SK-N-MC (cell line): ENCODE results near the genes GPR4, MYPOP, IGFL4, HIF3A and CCDC8.

- RRBS: 87% methylated on average over 5 of the region's 48 CpGs
These were observed 10.4 kb downstream of the VASP start for GRCh38 chr19:45517379-45518318.

GRCh38 chr19:45587792-45588309 lies 3.2 kb upstream of the OPA3 start:
- RRBS: no CpG with 5 or more reads among the region's 5 CpGs

- RRBS: 2% methylated on average over 5 of the region's 21 CpGs
These were observed 2.5 kb downstream of the GPR4 start for GRCh38 chr19:45599300-45600125.

GRCh38 chr19:45601993-45602512 lies at the start of gene GPR4:
GPR4 (minus strand) TSS chr19:45602212.
- RRBS: 9% methylated on average over 20 of the region's 41 CpGs

GRCh38 chr19:45640883-45641911 lies 2.0 kb upstream of the EML2 start:
- RRBS: no CpG with 5 or more reads among the region's 45 CpGs

GRCh38 chr19:45643414-45644071 lies 4.3 kb upstream of the EML2 start:
- RRBS: no CpG with 5 or more reads among the region's 32 CpGs

DNA sequence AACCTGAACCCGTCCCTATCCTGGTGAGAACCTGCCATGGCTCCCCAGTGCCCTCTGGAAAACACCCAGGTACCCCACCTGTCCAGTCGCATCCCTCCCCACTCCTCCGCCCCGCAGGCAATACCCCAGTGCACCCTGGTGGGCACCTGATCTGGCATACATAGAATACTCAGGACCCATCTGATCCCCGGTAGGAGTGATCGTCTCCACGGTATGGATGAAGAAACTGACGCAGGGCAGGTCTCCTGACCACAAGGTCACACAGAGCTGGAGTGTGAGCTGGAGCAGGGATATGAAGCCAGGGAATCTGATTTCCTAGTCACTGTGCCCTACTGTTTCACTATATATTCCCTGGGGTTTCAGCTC lies 12.7 kb downstream of the FBXO46 start:
- RRBS: no CpG with 5 or more reads among the region's 8 CpGs

GRCh38 chr19:45780212-45780683 lies 2.0 kb downstream of the DMPK start:
- RRBS: 0% methylated on average over 1 of the region's 5 CpGs

GRCh38 chr19:45780684-45781443 lies 1.4 kb downstream of the DMPK start:
- RRBS: 23% methylated on average over 1 of the region's 14 CpGs

DNA sequence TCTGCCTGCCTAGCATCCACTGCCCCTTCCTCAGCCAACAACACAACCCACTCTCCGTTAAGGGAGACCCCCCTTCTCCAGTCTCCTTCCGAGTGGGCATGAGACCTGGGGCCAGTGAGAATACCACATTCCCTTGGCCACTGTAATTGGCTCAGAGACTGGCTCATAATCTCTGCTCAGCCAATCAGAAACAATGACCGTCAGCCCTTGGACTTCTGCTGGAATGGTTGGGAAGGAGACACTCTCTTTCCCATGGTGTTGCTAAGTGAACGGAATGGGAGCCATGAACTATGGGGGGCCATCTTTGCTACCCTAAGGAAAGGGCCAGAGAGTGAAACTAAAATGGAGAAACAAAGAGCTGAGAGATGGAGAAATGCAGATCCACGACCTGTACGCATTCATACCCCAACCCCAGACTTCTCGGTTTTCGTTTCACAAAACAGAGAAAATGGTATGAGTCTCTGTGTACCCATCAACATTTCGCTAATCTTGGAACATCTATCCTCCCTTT lies 20.0 kb downstream of the SYMPK start:
- RRBS: no CpG with 5 or more reads among the region's 9 CpGs

GRCh38 chr19:45848779-45849343 lies 14.1 kb downstream of the SYMPK start:
- RRBS: no CpG with 5 or more reads among the region's 8 CpGs

GRCh38 chr19:45902294-45903626 lies at the start of gene MYPOP:
MYPOP (minus strand) TSS chr19:45902613.
- RRBS: 3% methylated on average over 11 of the region's 96 CpGs

GRCh38 chr19:45960546-45961209 lies 13.0 kb downstream of the NOVA2 start:
- RRBS: 20% methylated on average over 1 of the region's 20 CpGs

DNA sequence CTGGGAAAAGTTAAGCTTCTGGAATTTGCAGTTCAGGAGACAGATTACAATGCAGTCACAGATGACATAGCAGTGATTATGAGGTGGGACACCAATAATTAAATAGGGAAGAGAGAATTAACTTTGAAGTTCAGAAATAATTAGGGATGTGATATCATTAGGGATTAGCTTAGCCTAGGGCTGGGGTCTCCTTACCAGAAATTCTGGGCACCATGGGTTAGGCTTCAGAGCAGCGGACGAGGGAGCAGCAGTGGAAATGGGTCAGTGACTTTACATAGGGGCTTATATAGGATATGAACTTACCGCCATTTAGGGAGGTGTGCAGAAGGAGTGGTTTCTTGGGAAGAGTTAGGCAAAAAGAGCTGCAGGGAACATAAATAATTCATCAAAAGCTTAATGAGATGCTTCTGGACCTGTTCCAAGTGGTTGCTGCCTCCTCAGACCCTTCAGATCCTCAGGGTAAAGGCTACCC lies at the start of gene IGFL4:
TSS of gene IGFL4 (minus strand) at position 254 of the 472 bp plus-strand sequence.
- RRBS: no CpG with 5 or more reads among the region's 3 CpGs

GRCh38 chr19:46209061-46209446 lies 20.5 kb upstream of the IGFL1 start:
- RRBS: no CpG with 5 or more reads among the region's 3 CpGs

- RRBS: no CpG with 5 or more reads among the region's 46 CpGs
These were observed at the start of gene HIF3A for GRCh38 chr19:46296502-46297622. HIF3A (plus strand) TSS chr19:46297042.

GRCh38 chr19:46407720-46408046 lies 5.7 kb downstream of the CCDC8 start:
- RRBS: no CpG with 5 or more reads among the region's 10 CpGs

DNA sequence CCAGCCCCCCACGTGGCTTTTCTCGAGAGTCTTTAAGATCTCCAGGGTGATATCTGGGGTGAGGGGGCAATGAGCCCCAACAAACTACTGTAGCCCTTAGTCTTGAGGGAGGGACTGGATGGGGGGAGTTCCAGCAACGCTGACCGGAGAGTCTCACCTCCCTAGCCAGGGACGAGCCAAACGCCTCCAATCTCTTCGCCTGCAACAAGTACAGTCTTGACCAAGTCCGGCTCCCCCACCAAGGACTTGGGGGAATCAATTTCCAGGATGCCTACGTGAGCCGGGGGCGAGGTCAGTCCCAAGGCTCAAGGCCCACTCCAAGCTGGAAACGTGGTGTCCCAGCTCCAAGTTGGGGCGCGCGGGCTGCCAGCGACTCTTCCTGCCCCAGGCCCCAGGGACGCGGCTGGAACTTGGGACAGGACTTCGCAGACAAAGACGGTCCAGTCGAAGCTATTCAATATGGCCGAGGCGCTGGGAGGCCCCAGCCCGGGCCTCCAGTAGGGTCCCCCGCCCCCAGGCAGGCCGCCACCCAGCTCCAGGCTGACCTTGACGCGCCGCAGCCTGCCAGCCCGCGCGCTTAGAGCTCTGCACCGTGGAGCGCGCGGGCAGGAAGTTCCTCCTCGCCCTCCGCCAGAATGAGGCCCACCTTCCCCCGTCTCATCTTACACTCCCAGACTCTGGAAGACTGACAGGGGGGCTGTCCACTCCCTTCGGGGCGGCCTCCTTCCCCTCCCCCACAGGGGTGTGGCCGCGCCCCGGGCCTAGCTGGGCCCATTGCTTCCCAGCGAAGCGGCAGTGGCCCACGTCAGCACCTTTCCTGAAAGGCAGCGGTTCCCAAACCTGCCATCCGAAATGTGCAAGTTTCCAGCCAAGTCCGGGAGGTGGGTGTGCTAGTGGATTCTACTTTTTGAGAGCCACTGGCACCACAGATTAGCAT lies at the start of gene CCDC8:
TSS of gene CCDC8 (minus strand) at position 589 of the 937 bp plus-strand sequence.
- RRBS: 5% methylated on average over 6 of the region's 50 CpGs

GRCh38 chr19:46614195-46614448 lies 10.8 kb downstream of the PTGIR start:
- RRBS: no CpG with 5 or more reads among the region's 7 CpGs

DNA sequence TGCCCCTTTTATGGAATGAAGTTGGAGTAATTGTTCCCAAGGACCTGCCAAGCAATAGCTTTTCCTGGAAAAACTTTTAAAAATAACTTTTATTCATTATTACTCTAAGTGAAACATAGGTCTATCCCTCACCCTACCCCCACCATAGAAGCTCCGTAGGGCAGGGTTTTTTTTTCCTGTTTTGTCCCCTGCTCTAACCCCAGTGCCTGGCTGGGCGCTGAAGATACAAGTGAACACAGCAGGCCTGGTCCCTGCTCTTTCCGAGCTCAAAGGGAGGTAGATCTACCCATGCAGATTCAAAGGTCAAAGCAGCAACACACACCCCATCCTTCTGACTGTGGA lies 8.7 kb upstream of the GNG8 start:
- RRBS: no CpG with 5 or more reads among the region's 3 CpGs